Mononuclear cell (primary cell): ENCODE measurements around a stretch of chr2.

DNA sequence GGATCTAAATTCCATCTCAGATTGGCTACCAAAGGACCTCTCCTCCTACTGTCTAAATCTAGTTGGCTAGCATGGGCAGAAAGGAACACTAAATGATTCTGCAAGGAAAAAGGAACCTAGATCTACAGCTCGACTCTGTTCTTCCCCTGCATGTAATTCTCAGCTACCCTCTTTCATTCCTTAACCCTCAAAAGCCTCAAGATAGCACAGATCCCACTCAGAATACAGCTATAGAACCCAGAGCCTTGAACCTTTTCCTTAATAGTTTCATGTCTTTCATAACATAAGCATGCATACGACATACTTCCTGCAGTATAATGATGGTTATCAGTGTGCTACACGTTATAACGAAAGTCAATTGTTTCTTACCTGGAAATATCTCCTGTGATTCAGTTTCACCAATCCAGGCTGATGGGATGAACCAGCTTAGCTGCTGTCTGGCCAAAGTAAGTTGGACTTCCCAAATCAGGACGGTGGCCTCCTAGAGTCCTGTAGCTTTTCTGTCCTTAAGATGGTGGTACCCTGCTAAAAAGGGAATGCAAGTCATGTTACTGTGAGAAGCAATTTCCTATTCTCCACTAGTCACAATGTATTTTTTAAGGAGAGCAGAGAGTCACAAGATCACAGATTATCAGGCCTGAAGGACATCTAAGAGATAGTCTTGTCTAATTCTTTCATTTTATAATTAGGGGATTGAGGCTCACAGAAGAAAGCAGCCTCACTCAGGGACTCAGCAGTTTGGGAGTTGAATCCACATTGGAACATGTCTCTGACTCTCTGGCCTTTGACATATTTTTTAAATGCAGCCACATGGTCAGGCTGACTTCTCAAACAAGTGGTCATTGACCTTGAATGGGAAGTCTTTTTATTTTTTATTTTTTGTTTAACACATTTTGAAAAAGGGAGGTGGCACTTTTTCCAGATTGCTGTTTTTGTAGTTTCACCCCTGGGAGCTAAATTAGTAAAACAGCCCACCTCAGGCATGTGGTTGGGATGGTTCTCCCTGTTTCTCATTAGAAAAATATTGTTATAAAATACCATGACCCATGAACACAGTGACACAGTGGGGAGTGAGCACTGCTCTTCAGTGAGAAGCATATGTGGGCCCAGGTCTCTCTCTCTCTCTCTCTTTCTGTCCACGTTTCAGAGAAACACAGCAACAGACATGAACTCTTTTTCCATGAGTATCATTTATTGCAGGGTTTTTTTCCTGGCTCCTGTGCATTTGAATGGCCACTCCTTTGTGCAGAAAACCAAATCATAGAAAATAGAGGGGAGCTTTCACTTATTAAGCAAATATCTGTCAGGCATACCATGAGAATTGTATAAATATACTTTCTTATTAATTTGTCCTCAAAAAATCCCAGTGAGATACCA lies 41.7 kb downstream of the CYRIA start:
- RRBS, result no CpG with 5 or more reads among the region's 6 CpGs

- RRBS, result no CpG with 5 or more reads among the region's 4 CpGs
Observed at GRCh38 chr2:16624996-16625597, 40.5 kb downstream of the CYRIA start.

DNA sequence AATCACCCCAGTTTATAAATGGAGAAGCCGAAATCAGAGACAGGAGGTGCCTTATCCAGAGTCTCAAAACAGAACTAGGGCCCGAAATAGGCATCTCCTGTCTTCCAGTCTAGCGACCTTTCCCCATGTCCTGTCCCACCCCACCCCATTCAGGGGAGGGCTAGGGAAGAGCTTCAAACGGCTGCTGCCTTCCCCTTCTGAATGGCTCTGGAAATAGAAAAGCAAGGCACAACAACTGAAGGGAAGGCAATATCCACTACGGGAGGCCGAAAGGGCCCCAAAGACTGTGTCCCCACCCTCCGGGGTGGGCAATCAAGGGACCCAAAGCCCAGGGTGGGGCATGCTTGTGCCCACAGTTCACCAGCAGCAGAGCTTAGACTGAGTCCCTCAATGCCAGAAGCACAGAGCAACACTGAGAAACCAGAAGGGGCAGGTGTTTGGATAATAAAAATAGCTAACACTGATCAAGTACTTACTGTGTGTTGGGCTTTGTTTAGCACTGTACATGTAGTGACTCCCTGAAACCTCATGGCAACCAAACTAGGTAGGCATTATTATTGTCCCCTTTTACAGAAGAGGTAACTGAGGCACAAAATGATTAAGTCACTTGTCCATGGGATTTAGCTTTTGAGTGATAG lies 38.5 kb downstream of the CYRIA start:
- RRBS, result no CpG with 5 or more reads among the region's 7 CpGs

- RRBS, result no CpG with 5 or more reads among the region's 6 CpGs
Observed at GRCh38 chr2:16647425-16648325, 18.0 kb downstream of the CYRIA start.

DNA sequence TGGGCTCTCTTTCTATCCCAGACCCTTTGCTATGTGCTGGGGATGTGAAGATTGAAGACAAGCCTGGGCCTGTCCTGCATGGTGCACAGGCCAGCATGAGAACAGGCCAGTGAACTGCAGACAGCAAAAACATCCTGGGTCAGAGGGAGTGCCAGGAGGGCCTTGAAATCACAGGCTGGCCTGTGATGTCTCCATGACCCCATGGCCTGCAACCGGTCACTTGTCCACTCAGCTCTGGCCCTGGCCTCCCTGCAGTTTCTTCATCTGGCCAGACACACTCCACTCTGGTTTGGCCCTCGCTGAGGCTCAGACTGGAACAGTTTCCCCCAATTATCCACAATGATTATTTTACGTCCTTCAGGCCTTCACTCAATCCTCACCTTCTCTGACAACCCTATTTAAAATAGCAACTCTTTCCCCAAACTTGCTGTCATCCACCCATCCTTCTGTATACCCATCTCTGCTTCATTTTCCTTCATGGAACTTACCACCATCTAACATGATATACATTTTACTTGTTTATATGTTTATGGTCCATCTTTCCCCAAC lies 12.5 kb downstream of the CYRIA start:
- RRBS, result no CpG with 5 or more reads among the region's 3 CpGs

DNA sequence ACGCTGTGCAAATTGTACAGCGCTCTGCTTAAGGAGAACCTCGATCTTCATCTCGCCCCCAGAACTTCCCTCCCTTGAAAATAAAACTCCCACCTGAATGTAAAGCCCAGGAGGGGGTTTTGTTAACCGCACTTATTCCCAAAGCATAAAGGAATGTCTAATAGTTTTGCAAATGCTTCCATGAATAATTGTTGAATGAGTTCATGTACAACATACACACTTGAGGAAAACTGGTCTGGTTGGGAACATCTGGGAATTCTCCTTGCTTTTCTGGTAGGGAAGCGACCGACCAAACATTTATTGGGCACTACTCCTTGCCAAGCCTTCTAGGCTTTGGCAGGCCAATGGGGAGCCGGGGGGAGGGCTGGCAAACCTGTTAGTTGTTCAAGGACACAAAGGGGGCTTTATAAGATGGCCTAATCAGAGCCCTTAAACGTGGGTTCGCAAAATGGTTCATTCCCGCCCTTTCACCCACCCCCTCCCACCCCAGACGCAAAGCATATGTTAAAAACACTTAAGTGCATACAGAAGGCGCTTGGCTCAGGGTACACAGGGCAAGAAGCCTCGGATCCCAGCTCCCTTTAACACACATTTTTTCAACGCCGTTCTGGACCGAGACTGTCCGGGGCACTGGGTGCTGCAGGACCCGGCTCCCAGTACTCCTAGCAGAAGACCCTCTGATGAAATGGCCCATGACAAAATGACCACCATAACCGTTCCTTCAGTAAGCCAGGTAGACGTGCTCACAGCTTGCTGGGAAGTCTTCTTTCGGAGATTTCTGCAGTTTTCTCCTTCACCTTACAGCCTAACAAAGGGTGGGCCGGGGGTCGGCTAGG lies 828 bp upstream of the VSNL1 start:
- RRBS, result 4% methylated on average over 2 of the region's 24 CpGs

GRCh38 chr2:17720887-17721336 lies 32.7 kb downstream of the SMC6 start:
- RRBS, result no CpG with 5 or more reads among the region's 7 CpGs

DNA sequence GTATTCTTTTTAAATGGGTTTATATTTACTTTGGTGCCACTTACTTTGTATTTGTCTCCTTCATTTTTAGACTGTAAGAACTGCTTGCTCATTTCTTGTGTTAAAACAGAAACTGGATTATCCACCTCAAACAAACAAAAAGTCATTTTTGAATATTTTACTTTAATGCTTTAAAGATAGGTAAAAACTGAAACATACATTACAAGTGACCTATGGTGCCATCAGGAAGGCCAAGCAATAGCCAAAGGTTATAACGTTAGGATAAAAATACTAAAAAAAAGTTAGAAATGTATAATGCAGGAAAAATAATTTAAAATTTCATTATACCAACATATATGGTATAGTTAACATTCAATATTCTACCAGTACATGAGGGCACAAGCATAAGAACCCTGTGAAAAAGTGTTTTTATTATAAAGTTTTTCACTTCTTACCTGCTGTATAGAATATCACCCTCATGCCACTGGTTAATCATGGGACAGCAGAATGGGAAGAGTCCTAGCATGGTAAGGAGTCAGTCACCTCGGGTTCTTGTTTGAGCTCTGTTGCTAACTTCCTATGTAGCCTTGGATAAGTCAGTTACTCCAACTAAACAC lies 27.2 kb downstream of the SMC6 start:
- RRBS, result no CpG with 5 or more reads among the region's 2 CpGs

- RRBS, result no CpG with 5 or more reads among the region's 2 CpGs
Observed at GRCh38 chr2:17738124-17738494, 15.5 kb downstream of the SMC6 start.

DNA sequence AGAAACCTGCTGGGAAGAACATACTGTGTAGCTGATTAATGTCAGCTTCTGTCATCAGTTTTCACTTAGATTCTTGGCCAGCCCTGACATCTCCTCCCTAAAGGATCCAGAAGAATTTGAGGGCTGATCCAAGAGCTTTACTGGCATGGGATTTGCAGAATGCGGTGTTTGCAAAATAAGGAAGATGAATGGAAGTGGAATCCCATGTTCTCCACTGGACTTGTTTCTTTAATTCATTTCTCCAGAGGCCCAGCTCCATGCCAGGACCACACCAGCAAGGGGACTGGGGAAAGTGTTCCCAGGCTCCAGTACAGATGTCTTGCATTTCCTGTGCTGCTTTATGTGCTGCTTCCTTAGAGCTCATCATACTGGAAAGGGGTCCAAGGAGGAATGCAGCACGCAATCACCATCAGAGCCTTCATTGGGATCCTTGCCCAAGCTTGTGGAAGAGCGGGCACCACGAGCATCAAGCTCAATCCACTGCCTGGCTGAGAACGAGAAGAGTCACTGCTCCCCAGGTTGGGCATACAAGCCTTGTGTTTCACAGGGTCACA lies 80.4 kb downstream of the RDH14 start:
- RRBS, result no CpG with 5 or more reads among the region's 5 CpGs

GRCh38 chr2:19350236-19350825 lies 8.1 kb downstream of the OSR1 start:
- RRBS, result 12% methylated on average over 18 of the region's 40 CpGs

- RRBS, result no CpG with 5 or more reads among the region's 4 CpGs
Observed at GRCh38 chr2:19891986-19892330, 9.8 kb downstream of the TTC32 start.

- RRBS, result no CpG with 5 or more reads among the region's 9 CpGs
Observed at GRCh38 chr2:20032438-20033489, 18.7 kb downstream of the LAPTM4A start.

DNA sequence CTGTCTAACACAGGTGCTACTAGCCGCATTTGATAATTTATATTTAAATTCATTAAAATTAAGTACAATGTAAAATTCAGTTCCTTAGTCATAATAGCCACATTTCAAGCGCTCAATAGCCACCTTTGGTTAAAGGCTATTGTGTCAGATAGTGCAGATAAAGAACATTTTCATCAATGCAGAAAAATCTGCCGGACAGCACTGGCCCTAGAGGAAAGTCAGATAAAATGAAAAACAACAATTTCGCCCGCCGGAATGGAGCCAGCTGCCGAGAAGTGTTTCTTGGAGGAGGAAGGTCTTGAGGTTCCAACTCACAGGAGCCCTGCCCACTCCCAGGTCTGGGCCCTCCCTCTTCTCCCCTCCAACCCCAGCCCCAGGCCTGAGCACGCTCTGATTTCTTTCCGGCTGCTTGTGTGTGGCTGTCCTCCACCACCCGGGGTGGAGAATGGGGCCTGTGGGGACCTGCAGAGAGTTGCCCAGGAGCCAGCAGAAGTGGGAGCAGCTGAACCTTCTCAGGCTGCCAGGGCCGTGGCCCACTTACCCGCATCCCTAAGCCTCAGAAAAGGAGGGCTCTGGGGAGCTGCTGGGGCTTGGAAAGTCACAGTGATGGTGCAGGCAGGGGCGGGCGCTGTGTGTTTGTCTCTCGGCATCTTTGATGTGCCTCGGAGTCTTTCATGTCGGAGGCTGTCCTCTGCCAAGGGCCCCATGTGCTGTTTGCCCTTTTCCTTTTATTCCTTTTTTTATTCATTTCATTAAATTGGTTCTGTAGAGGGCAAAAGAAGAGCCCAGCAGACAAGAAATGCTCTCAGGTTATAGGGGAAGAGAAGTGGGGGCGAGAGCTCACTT lies 52.7 kb downstream of the SDC1 start:
- RRBS, result no CpG with 5 or more reads among the region's 18 CpGs

- RRBS, result no CpG with 5 or more reads among the region's 10 CpGs
Observed at GRCh38 chr2:20329043-20329893, 21.4 kb downstream of the PUM2 start.

DNA sequence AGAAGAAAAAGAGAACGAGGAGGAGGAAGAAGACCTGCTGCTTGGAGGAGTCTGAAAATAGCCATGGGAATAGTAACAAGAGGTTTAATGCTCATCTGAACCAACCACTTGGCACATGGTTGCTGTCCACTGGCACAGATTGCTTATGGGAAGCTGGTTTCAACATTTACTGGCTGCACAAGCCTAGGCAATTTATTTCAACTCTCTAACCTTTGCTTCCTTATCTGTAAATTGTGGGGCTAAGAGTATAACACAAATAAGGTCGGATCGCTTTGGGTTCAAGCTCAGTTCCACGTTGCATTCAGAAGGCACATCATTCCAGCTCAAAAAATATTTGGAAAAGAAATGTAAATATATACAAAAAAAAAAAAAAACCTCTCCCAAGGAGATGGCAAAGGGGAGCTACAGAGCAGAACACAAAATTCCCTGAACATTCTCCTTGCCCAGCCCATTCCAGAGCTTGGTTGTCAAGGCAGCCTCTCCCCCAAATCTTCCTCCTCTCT lies 14.1 kb upstream of the RHOB start:
- RRBS, result no CpG with 5 or more reads among the region's 4 CpGs

GRCh38 chr2:20443935-20444208 lies 3.0 kb upstream of the RHOB start:
- RRBS, result no CpG with 5 or more reads among the region's 1 CpG

DNA sequence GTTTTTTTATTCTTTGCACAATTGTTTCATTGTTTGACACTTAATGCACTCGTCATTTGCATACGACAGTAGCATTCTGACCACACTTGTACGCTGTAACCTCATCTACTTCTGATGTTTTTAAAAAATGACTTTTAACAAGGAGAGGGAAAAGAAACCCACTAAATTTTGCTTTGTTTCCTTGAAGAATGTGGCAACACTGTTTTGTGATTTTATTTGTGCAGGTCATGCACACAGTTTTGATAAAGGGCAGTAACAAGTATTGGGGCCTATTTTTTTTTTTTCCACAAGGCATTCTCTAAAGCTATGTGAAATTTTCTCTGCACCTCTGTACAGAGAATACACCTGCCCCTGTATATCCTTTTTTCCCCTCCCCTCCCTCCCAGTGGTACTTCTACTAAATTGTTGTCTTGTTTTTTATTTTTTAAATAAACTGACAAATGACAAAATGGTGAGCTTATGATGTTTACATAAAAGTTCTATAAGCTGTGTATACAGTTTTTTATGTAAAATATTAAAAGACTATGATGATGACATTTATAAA lies 2.1 kb downstream of the RHOB start:
- RRBS, result no CpG with 5 or more reads among the region's 3 CpGs

GRCh38 chr2:20537826-20538134 lies 90.9 kb downstream of the RHOB start:
- RRBS, result no CpG with 5 or more reads among the region's 6 CpGs

DNA sequence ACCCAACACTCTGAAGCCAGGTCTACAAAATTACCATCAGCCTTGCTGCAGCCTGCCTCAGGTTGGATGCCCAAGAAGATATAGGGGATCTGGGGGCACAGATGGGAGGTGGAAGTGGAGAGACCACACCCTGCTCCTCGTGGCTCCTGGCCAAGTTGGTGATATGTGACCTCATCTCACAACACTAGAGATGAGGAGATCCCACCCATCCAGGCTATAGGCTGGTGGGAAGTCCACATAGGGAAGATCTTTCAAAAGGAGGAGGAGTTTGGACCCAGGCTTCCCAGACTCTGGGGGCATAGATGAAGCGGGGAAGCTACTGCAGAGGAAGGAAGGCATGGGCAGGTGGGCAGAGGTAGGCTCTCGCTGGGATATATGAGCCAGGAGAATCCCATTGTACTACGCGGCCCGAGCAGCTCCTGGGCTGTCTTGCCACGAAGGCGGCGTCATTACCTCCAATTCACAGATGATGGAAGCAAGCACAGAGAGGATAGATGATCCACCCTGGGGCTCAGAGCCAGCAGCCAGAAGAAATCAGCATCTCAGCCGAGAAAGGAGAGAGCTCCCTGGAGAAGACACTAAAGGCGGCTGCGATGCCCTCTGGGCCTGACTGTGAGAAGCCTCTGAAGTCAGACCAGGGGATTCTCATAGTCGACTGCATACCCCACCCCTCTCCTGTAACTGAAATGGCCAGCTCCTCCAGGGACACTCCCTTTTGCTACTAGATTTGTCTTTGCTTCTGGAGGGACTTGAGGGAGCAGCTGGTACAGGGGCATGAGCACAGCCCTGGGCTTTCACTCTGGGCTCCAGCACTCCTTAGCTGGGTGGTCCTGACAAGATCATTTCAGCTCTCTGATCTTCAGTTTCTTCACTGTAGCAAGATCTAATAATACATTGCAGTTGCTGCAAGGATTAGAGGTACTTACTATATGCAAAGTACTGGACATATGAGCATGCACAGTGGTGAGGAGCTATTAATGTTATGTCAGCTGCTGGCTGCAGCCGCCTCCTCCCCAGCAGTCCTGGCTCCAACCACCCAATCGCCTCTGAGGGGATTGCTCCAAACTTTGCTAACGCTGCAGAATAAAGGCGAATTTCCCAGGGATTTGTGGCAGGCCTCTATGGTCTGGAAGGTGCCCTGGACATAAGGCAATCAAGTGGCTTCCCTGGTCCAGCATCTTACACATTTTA lies 96.3 kb downstream of the RHOB start:
- RRBS, result no CpG with 5 or more reads among the region's 17 CpGs